SEM (cell line): ENCODE measurements around a stretch of chr14.

GRCh38 chr14:30621025-30622100 is 756 bp upstream of the SCFD1 start:
- PRO-cap: no peak

DNA sequence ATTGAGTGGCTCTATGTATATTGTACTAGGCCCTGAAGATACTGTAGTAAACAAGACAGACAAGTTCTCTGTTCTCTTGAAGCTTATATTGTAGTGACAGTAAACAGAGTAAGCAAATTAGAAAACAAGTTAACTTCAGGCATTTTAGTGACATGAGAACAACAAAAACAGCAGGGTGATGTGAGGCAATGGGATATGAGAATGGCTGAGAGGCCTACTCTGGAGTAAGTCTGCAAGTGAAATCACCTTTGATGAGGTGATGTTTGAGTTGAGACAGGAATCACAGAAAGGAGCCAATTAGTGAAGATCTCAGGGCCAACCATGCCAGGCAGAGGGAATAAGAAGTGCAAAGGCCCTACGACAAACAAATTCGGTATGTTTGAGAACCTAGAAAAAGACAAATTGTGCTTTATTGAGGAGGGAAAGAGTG is 54.2 kb downstream of the SCFD1 start:
- PRO-cap: no peak

GRCh38 chr14:30875384-30875816 is 1.0 kb downstream of the COCH start:
- PRO-cap: no peak

DNA sequence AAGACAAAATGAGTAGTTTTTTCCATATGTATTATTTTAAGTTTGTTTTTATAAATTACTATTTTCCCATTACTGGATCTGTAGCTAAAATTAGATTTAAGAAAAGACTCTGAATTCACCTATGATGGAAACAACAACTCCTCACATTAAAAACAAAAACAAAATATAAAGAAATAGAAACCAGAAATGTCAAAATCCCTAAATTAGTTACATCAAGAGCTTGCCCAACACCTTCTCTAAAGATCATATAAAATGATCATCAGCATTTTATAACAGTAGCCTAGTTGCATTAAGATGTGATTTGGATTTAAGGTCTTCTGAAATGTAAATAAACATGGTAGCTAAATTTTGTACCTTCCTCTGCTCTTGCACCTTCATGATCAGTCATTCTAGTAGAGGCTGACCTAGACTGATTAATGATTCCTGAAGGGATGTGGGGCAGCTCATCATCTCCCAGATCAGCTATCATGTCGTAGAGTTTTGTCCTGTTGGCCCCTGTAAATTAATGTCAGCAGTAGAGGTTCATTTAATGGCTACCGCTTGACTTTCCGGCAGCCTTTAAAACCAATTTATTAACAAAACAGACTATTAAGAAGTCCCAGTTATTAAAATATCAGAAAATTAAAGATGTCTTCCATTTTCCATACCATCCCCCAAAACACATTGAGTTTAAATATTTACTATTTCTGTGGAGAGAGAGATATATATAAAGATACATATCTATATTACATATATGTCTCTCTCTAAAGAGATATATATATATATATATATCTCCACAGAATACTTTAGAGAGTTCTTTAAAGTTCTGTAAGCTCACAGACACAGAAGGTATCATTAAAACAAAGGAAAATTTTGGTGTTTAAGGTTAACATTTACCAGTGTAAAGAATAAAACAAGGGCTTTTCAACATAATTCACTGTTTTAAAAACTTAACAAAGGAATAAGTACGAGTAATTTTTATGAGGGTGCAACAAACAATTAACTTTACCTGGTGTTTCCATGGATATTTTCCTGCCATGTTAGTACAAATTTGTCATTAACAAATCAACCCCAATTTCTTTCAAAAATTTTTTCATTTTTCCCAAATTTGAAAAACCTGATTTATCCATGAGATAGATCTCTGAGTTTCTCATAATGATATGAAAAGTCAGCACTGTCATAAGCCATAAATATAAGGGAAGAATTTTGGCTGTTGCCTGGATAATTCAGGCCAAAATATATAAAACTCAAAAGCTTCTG is 44.7 kb downstream of the COCH start:
- PRO-cap: no peak

DNA sequence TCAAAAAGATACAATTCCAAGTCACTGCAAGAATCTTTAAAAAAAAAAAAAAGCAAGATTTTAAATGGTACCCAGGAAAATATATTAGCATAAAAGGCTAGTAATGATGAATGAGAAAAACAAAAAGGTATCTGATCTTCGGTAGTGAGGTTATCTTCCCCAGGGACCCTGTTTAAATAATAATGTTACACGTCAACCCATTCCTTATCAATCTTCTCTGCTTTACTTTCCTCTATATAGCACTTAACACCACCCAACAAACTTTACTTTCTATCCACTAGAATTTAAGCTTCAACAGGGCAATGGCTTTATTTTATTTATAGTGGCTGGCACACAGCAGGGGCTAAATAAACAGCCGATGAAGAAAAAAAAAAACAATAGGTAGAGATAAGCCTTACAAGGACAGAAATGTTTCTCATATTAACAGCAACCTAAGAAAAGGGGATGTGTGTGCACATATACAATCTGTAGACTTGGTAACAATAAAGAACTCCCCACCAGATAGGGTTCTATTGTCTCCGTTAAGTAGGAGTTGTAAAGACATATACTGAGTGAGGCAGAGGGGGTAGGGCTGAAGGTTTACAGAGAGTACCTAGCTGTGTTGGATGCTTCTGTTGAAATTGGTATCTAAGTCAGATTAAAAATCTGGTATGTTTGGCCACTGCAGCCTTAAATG is 24.8 kb upstream of the AP4S1 start:
- PRO-cap: no peak

DNA sequence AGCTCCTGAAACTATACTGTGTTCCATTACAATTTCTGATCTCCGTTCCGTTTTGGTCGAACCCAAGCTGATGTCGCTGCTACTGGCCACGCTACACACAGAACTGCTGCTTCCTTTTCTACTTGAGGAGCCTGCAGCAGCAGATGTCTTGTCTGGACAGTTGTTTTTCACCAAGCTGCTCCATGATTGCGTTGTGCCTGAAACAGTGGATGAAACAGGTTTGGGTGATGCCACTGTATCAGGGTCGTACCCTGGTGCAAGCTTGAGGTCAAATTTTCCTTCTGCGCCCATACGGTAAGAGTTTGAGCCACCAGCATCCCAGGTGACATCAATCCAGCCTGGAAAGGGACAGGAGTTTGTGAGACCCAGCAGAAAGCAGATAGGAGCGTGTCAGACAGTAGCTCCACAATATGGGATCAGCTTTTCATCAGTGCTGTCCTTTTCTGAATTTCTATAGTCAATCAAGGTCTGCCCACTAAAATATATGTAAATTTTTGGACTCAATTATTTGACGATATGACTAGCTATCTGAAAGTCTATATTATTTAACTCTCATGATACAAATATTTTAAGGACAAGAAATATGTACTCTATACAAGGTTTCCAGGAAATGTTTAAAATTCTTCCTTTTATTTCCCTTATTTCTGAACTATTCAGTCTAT is 78.4 kb downstream of the HECTD1 start:
- PRO-cap: no peak

DNA sequence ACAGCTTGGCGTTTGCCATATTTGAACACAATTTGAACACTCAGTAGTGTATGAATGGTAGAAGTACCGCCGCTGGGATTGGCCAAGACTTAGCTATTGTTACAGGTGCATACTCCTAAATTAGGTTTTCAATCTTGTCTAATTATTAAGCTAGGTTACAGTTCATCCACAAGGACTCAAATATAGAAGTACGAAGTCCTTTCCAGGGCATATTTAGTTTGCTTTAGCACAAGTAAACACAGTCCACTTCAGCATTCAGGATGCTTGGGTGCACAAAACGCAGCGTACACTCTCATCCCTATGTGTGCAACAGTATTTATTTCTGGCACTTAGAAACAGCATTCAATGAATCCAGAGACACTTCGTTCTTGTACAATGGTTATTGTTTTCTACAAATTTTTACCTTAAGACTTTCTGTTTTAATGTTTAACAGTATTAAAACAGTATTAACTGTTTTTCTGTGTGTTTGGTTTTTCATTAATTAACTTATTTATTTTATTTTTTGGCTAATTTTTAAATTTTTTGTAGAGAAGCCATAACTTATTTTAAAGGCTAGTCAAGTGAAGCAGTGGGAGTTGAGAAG is 50.6 kb upstream of the HECTD1 start:
- PRO-cap: no peak

- PRO-cap: no peak
These were observed 141.9 kb upstream of the ARHGAP5 start for GRCh38 chr14:31935275-31935583.

GRCh38 chr14:31945099-31945359 is 132.1 kb upstream of the ARHGAP5 start:
- PRO-cap: no peak

DNA sequence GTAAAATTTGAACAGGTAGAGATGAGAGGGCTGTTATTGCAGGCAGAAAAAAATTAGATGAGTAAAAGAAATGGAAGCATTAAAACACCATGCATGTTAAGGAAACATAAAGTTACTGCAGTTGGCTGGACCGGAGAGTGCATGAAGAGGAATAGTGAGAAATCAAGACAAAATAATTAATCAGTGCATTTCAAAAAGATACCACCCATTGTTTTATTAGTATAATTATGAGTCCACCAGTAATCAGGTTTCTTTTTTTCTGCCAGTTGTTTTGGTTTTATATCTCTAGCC is 388.9 kb downstream of the NPAS3 start:
- PRO-cap: no peak

GRCh38 chr14:34059749-34060049 is 108.8 kb upstream of the EGLN3 start:
- PRO-cap: no peak

DNA sequence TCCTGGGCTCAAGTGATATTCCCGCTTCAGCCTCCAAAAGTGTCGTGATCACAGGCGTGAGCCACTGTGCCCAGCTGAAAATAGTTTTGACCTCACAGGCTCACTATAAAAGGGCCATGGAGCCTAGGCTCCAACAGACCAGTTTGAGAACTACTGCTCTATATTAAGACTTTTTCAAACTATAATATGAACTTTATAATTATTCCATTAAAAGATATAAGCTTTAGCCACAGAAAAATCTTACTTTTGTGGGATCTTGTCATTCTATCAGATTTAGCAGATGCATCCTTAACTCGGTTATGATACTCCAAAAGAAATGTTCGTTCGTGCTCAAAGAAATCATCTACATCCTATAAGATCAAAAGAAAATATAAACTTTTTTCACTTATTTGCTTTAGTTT is 37.1 kb downstream of the SNX6 start:
- PRO-cap: no peak

GRCh38 chr14:34597382-34597774 is 32.6 kb downstream of the SNX6 start:
- PRO-cap: no peak

GRCh38 chr14:34619490-34620548 is 10.1 kb downstream of the SNX6 start:
- PRO-cap: no peak

DNA sequence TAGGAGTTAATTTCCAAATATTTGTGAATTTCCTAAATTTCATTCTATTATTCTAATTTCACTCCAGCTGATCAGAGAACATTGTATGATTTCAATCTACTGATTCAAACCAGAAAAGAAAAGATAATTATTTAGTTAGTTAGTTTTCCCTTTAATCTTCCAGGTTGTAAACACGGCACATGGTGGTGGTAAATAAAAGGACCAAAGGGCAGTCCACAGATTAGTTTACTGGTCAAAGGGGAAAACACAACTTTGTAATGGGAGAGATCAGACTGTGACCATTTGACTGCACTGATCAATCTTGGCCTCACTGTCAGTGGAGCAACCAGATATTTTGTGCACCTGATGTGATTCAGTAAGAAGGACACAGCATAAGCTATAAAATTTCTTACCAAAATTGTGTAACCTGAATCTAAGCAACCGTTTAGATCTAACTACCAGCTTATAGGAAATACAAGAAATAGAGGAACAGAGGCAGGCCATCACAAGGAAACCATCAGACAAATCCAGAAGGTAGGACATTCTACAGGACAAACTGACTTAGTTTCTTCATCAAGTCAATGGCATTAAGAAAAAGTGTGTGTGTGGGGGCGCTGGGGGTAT is 26.8 kb downstream of the CFL2 start:
- PRO-cap: no peak

DNA sequence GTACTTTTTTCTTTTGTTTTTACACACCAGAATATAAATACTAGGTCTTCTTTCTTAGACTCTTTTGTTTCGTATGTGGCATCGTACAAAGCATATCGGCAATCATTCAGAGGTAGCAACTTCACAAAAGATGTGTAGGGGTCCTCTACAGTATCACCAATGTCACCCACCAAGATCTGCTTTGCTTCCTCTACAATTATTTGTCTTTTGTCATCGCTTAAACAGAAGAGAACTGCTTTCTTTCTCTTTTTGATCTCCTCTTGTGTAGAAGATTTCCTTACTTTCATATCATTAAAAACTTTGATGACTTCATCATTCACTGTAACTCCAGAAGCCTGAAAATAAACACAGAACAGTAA is 1.2 kb downstream of the CFL2 start:
- PRO-cap: no peak

GRCh38 chr14:35298539-35299101 is 6.4 kb downstream of the PSMA6 start:
- PRO-cap: no peak

DNA sequence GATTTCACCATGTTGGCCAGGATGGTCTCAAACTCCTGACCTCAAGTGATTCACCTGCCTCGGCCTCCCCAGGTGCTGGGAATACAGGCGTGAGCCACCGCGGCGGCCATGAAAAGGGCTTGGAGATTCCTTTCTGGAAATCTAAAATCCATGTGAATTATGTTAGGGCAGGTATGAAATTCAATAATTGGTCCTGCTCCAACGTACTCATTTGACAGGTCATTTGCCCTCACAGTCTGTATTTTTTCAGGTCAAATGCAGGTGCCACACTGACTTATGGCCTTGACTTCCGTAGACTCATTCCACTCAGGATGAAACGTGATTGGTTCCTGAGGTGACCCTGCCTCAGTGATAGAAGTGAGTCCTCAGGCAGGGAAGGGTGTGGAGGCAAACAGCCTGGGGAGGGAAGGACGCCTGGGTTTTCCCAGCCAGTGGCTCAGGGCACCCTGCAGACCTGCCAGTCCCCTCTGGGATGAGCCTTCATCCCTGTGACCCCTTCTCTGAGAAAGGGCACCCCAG is 48.6 kb downstream of the PSMA6 start:
- PRO-cap: no peak

- PRO-cap: no peak
These were observed 2.2 kb downstream of the NFKBIA start for GRCh38 chr14:35402240-35402950.

DNA sequence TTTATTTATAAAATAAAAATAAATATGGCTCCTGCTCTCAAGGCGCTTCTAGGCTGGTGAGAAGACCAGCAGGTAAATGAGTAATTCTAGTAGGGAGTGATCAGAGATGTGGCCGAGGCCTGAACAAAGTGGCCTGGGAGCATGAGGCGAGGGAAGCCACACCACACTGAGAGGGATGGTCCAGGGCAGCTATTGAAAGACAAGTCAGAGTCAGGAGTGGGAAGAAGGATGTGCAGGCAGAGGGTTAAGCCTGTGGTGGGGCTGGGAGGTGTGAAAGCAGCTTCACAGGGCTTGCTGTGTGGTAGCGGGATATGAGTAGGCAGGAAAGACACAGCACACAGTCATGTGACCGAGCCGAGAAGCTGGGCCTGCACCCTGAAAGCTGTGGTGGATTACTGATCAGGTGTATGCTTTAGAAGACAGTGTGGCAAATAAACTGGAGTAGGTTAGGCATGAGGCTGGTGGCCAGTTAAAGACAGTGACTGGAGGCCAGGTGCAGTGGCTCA is 12.2 kb upstream of the NFKBIA start:
- PRO-cap: no peak